Lung (tissue), 4 donors: Measurements from ENCODE around the gene SERPINA1.

DNA sequence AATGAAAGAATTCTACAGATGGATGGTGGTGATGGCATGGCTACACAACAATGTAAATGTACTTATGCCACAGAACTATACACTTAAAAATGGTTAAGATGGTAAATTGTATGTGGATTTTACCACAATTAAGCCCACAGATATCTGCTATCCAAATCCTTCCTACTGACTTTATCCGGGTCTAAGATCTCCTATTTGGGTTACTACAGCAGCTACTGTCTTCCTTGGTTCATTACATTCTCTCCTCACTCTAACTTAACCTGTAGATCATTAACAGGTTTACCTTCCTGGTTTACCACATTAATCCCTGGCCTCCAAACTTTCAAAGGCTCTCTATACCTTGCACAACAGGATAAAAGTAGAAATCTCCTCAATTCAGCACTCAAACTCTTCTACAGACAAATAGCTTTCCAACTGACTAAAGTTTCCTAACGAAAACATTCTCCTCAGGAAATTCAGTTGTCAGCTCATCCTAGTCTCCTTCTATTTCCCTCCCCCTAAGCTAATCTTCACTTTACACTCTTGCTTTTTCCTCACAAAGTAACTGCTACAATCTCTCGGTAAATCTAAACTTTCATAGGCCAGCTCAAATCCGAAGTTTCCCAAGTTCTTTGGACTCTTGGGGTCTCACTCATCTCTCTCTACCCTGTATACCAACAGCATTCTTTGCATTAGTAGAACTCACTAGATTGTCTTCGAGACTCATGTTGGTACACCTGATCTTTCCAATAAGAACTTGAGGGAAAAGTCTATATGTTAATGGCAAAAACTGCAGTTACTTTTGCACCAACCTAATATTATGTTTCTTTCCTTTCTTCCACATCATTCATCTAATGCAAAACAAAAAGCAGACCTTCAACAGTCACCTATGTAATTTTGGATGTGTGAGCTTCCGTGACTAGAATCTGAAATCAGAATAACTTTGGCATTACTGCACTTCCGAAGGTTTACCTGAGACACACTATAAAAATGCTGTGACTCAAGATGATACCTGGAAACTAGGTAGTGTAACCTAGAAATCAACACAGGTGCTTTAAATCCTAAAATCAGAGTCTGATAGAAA is 2.7 kb downstream of the BTBD7 start:
- PRO-cap, result no peak
- RAMPAGE, long total RNA, result no peak
- RRBS, result no CpG with 5 or more reads among the region's 7 CpGs

DNA sequence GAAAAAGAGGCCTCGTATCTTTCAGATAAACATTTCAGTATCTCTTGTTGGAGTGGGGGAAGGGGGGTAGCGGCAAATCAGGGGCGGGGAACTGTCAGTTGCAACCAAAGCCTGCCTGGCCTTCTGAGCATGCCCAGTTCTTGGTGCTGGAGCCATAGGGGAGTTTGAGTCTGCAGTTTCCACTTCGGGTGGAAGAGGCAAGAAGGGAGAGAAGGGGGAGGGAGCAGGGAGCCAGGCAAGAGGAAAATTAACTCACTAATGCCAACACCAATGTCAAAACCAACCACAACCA is 548 bp downstream of the UNC79 start:
- PRO-cap, result no peak
- RAMPAGE, long total RNA, result no peak
- RRBS, result no CpG with 5 or more reads among the region's 4 CpGs

DNA sequence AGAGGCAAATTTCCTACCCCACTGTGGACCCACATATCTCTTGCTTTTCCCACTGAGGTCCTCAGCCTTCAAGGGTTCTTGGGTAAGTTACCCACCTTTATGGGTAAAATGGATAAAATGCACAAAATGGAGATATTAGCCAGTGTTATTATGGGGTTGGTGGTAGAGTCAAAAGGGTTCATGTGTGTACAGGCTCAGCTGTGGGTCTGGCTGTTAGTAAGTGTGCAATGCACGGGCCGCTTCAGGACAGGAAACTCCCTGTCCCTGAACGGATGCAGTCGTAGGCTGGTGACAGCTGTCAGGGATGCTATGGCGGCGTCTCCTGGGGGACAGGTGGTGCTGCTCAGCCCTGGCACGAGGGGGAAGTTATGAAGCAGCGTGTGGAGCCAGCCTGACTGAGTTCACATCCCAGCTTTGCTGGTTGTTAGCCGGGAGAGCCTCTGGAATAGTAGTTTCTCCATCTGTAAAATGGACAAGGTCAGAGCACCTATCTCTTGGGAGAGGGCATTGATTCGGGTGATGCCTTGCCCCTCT is 7.3 kb downstream of the ASB2 start:
- PRO-cap, result no peak
- RAMPAGE, long total RNA, result no peak
- RRBS, result no CpG with 5 or more reads among the region's 10 CpGs

DNA sequence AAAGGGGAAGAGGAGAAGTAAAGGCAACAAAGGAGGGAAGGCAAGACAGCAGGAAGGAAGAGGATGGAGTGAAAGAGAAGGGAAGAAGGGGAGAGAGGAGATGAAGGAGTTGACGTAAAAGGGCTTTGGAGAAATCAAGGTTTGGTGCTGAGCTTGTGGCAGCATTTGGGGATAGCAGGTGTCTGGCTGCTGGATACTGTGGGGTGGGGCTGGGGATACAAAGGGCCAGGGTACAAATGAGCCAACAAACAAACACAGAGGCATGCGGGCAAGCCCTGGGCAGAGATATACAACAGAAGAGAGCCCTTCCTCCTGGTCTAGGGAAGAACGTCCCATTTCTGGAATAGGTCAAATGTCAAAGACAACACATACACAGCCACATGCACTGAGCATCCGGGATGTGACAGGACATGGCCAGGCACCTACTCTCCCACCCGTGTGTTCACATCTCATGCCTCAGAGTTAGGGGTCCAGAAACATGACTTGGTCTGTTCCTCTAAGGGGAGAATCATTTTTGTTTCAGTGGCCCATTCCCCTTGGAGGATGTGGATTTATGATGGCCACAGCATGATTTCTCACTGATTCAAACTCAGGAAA is 679 bp upstream of the ASB2 start:
- PRO-cap, result no peak
- RAMPAGE, long total RNA, result no peak
- RRBS, result no CpG with 5 or more reads among the region's 5 CpGs

- PRO-cap, result no peak
- RAMPAGE, long total RNA, result no peak
- RRBS, result no CpG with 5 or more reads among the region's 16 CpGs
These were observed 9.5 kb upstream of the CCDC197 start for GRCh38 chr14:93987361-93988162.

GRCh38 chr14:93994783-93995793 is 2.0 kb upstream of the CCDC197 start:
- PRO-cap, result no peak
- RAMPAGE, long total RNA, result no peak
- RRBS, result no CpG with 5 or more reads among the region's 17 CpGs

DNA sequence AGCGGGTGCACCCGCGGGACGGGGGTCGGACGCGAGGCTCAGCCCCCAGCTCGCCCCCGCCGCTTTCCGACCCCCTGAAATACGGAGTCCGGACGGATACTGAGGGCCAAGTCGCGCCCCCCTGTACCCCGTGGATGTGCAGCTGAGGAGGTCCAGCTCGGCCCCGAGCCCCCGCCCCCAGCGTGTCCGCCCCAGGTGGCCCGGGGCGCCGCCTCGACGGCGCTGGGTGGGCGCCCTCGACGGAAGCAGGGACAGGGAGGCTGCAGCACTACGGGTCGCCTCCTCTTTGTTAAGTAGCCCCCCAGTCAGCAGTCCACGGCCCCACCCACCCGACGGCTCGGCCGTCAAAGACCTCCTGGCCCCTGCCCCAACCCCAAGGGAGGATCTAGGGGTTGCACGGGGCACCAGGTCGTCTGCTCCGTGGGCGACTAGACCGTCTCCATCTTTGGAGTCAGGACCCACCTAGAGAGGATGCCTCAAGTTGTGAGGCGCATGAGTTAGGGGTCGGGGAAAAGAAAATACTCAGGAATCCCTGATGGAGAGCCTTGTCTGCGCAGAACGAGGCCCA is 552 bp downstream of the OTUB2 start:
- PRO-cap, result no peak
- RAMPAGE, long total RNA, result no peak
- RRBS, result 3% methylated on average over 18 of the region's 47 CpGs

- PRO-cap, result no peak
- RAMPAGE, long total RNA, result no peak
- RRBS, result no CpG with 5 or more reads among the region's 5 CpGs
These were observed 3.2 kb downstream of the OTUB2 start for GRCh38 chr14:94029304-94029746.

GRCh38 chr14:94042489-94042882 is 16.3 kb downstream of the OTUB2 start:
- PRO-cap, result no peak
- RAMPAGE, long total RNA, result no peak
- RRBS, result no CpG with 5 or more reads among the region's 8 CpGs

- PRO-cap, result no peak
- RAMPAGE, long total RNA, result no peak
- RRBS, result no CpG with 5 or more reads among the region's 6 CpGs
These were observed 19.0 kb downstream of the OTUB2 start for GRCh38 chr14:94045230-94045454.

DNA sequence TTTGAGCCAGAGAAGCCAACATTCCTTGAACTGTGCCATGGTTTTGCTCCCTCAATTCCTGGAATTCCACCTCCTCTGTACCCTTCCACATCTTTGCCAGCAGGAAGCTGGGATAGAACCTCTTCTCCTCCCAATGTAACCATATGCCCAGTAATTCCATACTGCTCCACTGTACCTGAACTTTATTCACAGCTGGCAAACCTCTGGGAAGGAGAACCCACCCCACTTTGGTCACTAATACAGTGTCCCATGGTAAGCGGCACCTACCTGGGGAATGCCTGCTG is 26.8 kb downstream of the DDX24 start:
- PRO-cap, result no peak
- RAMPAGE, long total RNA, result no peak
- RRBS, result no CpG with 5 or more reads among the region's 1 CpG

- PRO-cap, result no peak
- RAMPAGE, long total RNA, result no peak
- RRBS, result no CpG with 5 or more reads among the region's 9 CpGs
These were observed 18.1 kb downstream of the IFI27L1 start for GRCh38 chr14:94099051-94099771.

GRCh38 chr14:94158276-94158841 is 15.8 kb upstream of the PPP4R4 start:
- PRO-cap, result no peak
- RAMPAGE, long total RNA, result no peak
- RRBS, result no CpG with 5 or more reads among the region's 10 CpGs

GRCh38 chr14:94288516-94289384 is 4.3 kb downstream of the SERPINA10 start:
- PRO-cap, result no peak
- RAMPAGE, long total RNA, result no peak
- RRBS, result no CpG with 5 or more reads among the region's 16 CpGs

GRCh38 chr14:94381399-94382297 is 6.8 kb downstream of the SERPINA1 start:
- PRO-cap, result no peak
- RAMPAGE, long total RNA, result no peak
- RRBS, result no CpG with 5 or more reads among the region's 3 CpGs

GRCh38 chr14:94387886-94389323 is at the start of gene SERPINA1:
SERPINA1 (minus strand) TSS chr14:94388602.
- PRO-cap, result no peak
- RAMPAGE, long total RNA, result start-site peak on the minus strand at chr14:94388596-94388604, 304 and 75 reads in 2 replicates; start-site peak on the minus strand at chr14:94388751-94388848, 17 and 33 reads in 2 replicates
- RRBS, result no CpG with 5 or more reads among the region's 29 CpGs

DNA sequence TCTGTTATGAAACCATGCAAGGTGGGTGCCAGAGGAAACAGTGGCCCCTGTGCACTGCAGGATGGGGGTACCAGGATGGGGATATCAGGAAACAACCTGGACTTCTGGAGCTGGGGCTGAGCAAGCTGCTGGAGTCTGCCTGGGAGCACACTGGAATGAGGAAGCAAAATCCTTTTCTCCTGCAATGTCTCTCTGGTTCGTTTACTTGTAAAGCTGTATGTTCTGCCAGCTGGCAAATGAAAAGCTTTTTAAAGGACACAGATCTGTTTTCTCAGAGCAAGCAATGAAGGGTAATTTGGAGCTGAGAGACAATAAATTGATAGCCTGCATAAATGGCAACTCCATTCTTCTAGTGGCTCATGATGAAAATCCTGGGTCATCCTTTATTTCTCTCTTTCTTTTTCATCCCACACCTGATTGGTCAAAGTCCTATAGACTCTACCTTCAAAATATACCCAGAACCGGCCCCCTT is 23.3 kb upstream of the SERPINA1 start:
- PRO-cap, result no peak
- RAMPAGE, long total RNA, result no peak
- RRBS, result no CpG with 5 or more reads among the region's 2 CpGs

DNA sequence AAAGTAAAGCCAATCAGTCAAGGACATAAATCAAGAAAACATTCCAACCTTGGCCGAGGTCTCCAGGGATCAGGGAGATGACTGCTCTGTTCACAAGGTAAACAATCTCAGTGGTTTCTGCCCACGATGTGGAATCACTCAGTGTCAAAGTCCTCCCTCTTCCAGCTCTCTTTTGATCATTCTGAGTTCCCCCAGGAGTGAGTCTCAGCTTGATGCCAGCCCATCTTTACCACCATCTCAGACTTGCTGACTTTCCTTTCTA is 4.8 kb upstream of the SERPINA9 start:
- PRO-cap, result no peak
- RAMPAGE, long total RNA, result no peak
- RRBS, result no CpG with 5 or more reads among the region's 2 CpGs

- PRO-cap, result no peak
- RAMPAGE, long total RNA, result no peak
- RRBS, result no CpG with 5 or more reads among the region's 4 CpGs
These were observed 1.8 kb upstream of the SERPINA4 start for GRCh38 chr14:94559417-94559949.

- PRO-cap, result no peak
- RAMPAGE, long total RNA, result no peak
- RRBS, result no CpG with 5 or more reads among the region's 3 CpGs
These were observed 1.3 kb downstream of the SERPINA5 start for GRCh38 chr14:94582410-94582963.